HGPS cell (cell line): Measurements from ENCODE around the gene TRIM54.

GRCh38 chr2:27194683-27195446 is 17.0 kb upstream of the ATRAID start:
- RRBS, result no CpG with 5 or more reads among the region's 15 CpGs

DNA sequence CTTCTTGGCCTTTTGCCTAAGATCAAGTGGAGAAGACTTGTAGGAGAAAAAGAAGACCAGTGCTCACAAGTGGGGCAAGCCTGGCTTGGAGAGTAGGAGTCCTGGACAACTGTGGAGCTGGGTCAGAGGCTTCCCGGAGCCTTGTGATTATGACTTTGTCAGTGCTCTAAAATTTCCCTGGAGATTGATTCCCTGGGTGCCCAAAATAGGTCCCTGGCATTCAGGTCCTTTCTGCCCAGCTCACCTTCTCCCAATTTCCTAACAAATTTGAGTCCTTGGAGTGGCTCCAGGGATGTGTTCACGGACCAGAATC is 770 bp upstream of the TRIM54 start:
- RRBS, result no CpG with 5 or more reads among the region's 2 CpGs

- RRBS, result no CpG with 5 or more reads among the region's 11 CpGs
These were observed at the start of gene TRIM54 for GRCh38 chr2:27281816-27282731. Gene TRIM54, plus strand, starts transcription at chr2:27282429.

DNA sequence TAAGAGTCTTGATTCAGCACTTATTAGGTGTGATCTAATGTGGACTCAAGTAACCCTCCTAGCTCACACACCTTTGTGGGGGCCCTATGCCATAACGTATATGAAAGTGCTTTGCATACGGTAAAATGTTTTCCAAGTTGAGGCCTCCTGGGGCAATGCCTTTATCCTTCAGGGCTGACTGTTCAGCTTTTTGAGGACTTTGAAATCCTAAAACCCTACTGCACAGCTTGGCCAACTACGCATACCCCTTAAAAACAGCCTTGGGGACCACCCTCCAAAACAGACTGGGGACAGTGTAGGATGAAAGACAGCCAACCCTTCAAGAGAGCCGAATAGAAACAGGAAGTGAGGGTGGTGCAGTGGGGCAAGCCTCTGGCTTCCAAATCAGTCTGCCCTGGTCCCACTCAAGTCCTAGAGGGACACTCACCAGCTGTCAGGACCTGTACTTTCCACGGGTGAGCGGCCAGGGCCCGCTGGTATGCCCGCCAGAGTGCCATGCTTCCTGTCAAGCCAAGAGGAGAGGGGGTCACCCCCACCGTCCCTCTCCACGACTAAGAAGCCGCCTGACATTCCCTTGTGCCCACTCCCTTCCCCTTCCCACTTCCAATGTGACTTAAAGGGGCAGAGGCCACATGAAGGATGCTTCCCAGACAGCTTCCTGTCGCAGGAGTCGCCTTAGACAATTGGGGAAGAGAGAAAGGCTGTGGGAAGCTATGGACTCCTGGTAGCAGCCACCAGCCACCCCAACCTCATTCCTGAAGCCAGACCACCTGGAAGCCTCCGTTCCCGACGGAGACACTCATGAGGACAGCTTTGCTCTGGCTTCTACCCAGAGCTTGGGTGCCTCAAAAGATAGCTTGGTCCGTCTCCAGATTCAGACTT is 635 bp downstream of the MPV17 start:
- RRBS, result no CpG with 5 or more reads among the region's 17 CpGs

DNA sequence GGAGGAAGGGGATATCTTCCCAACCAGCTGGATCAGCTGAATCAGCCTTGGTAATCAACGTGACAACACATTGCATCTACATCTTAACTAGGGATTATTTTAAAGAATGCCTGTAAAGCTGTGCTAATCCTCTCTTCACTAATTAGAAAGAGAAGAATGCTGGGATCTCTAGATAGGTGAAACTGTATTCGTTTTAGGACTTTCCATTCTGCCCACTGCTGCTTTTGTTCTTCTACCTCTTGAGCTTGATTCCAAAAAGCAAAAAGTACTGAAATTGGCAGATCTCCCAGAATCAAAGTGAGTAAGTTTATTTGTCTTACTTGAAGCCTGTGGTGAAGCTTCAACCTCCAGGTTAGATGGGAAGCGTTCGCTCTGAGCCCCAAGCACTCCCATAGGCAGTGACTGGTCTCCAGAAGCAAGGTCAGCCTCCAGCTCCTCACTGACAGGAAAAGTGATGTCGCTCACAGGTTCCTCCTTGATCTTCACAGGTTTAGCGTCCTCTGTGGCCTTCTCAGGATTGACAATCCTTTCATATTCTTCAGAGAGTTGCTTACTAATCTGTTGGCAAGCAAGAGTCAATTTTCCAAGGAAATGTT is 8.3 kb downstream of the SUPT7L start:
- RRBS, result no CpG with 5 or more reads among the region's 6 CpGs

GRCh38 chr2:27703768-27703967 is 40.0 kb downstream of the SLC4A1AP start:
- RRBS, result no CpG with 5 or more reads among the region's 5 CpGs

DNA sequence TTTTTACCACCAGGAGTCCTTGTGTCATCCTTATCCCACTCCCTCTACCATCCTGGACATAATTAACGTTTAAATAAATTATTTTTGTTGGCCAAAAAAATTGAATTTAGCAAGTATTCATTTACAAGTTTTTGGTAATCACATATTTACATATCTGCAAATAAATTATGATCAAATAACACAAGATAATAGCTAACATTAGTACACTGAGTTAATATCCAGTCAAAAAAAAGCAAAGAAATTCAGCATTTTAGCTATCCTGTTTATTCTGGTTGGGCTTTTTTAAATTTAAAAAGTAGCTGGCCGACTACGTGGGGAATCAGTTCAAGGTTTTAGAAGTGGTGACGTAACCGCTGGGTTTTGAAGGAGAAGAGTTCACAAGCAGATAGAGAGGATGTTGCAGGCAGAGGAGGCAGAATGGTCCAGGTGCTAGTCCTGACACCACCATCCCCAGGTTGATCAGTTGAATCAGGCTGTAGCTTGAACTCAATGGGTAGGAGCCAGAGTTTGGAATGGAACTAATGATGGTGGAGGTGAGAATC is 43.6 kb downstream of the SLC4A1AP start:
- RRBS, result no CpG with 5 or more reads among the region's 5 CpGs

DNA sequence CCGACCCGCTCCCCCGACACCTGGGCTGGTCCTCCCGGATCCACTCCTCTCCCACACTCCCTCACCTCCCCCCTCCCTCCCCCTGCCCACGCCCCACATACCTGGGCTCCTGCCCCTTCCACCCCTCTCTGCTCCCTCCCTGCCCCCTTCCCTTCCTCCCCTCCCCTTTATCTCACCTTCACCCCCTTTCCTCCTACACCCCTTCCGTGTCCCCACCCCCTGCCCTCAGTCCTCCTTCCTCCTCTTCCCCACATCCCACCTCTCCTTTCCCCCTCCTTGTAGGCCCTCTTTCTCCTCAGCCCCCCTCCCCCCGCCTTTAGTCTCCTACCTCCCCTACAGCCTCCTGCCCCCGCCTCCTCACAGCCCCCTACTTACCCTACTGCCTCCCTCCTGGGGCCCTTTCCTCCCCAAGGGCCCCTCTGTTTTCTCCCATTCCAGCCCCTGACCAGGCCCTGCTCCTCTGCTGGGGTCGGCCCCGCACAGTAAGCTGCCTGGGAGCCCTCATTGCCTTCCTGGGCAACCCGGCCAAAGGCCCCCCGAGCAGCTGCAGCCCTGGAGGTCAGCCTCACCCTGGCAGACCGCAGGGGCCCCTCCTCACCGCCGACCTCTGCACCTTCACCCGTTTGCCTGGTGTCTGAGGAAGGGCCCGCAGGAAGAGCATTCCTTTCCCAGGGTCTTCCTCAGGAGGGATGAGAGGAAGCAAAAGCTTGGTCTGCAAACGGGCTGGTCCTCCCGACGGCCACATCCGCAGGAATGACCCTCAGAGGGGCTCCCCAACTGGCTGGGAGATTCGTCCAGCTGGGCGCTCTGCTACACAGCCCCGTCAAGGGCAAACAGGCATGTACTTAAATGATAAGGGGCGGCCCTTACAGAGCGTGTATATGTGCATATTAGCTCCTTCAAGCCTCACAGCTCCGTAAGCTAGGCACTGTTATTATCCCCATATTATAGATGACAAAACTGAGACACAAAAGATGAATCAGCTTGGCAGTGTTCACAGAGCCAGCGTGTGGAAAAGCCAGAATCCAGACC is 52.5 kb downstream of the SLC4A1AP start:
- RRBS, result no CpG with 5 or more reads among the region's 28 CpGs

DNA sequence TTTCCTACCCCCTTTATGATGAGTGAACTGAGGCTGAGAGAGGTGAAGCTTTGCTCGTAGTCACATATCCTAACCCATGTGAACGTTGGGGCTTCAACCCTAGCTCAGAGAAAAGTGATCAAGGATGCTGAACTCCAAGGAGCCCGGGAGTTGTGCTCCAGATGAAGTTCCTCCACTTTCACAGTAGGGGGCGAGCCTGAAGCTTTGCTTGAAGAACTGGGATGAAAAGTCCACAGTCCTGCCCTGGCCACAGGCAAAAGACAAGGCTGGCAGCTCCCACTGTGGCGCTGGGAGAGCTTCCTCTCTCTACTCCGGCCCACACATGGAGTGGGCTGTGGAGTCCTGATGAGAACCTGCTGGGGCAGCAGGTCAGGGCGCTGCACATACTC is 48.2 kb upstream of the MRPL33 start:
- RRBS, result no CpG with 5 or more reads among the region's 7 CpGs

- RRBS, result no CpG with 5 or more reads among the region's 2 CpGs
These were observed 1.4 kb downstream of the MRPL33 start for GRCh38 chr2:27772828-27773326.

DNA sequence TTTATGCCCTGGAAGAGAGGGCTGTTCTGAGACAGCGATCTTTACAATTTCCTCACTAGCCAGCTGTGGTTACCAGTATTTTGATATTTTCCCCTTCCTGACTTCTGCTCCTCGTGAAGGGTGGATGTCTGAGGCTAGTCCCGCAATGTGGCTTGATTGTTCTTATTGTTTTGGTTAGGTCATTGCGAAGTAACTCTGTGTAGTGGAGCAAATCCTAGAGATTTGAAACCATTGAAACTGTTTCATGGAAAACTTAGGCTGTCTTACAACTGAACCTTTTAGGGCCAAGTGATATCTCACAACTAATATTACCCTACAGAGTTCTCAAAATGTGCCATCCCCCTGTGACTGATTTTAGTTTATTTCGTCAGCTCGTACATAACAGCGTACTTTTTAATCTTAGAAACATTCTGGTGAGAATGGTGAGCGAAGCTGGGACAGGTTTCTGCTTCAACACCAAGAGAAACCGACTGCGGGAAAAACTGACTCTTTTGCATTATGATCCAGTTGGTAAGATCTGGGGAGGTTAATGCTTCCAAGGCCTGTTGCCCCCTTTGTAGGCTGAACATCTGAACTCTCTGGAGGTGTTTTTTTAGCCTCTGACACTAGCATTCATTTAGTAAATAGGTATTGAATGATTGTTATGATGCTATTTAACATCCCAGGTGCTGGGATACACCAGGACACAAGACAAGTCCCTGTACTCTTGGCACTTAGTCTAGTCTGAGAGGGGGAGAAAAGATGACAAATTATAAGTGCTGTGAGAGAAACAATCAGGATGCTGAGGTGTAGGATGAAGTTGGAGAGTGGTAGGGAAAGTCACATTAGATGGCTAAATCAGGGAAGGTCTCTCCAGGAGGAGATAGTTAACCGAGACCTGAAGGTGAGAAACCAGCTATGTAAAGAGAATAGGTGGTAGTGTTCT is 2.8 kb downstream of the MRPL33 start:
- RRBS, result no CpG with 5 or more reads among the region's 11 CpGs

- RRBS, result no CpG with 5 or more reads among the region's 10 CpGs
These were observed 495 bp downstream of the RBKS start for GRCh38 chr2:27889702-27890082.

- RRBS, result no CpG with 5 or more reads among the region's 5 CpGs
These were observed 10.8 kb downstream of the BABAM2 start for GRCh38 chr2:27901116-27901932.

DNA sequence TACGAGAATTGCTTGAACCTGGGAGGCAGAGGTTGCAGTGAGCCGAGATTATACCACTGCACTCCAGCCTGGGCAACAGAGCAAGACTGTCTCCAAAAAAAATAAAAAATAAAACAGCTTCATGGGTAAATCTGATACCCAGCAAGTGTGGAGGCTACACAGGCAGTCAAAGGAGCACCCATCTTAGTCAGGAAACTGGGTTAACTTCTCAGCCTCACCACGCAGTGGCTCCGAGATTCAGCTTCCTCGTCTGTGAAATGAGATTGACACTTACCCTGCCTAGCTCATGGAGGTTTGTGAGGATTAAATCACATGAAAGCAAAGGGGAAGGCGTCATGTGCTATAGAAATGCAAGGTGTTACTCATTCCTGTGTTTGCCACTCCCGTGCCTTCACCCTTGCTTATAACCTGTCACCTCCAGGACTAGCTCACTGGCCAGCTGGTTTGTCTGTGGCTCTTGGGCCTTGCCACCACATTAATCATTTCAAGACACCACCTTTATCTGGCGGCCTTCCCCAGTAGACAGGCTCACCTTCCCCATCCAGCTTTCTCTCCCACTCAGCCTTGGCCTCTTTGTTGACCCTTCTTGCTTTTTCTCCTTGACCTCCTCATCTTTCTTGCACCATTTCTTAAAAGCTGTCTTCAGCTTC is 118.9 kb upstream of the FOSL2 start:
- RRBS, result no CpG with 5 or more reads among the region's 8 CpGs

GRCh38 chr2:28275885-28276731 is 116.5 kb upstream of the FOSL2 start:
- RRBS, result no CpG with 5 or more reads among the region's 12 CpGs

GRCh38 chr2:28280461-28280861 is 112.2 kb upstream of the FOSL2 start:
- RRBS, result no CpG with 5 or more reads among the region's 3 CpGs

- RRBS, result no CpG with 5 or more reads among the region's 11 CpGs
These were observed 73.0 kb upstream of the FOSL2 start for GRCh38 chr2:28319610-28320177.

- RRBS, result no CpG with 5 or more reads among the region's 25 CpGs
These were observed 15.5 kb upstream of the FOSL2 start for GRCh38 chr2:28376945-28377683.

DNA sequence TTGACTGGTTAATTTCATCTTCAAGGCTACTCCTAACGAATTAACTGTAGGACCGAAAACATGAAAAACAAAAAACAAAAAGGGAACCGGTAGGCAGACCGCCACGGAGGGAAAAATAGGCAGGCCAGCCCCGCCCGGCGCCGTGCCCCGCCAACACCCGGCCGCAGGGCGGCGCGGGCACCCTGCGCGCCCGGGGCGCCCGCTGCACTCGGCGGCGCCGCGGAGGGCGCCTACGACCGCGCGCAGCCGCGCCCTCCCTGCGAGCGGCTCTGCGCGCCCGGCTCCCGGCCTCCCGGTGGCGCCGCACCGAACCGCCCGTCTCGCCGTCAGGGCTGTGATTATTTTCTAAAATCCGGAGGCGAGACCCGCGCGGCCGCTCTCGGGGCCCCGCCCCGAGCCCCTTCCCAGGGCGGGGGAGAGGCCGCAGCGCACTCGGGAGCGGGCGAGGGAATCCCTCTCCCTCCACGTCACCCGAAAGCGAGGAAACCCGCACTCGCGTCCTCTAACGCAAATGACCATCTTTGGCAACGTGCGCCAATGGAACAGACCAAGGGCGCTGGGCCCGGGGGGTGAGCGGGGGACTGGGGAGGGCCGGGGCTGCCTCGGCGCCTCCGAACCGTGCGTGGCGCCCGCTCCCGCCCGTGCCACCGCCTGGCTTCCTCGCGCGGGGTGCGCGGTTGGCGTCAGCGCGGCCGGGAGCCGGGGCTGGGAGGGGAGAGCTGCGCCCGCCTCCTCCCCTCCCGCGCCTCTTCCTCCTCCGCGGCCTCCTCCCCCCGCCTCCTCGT is 490 bp upstream of the FOSL2 start:
- RRBS, result 2% methylated on average over 37 of the region's 102 CpGs

DNA sequence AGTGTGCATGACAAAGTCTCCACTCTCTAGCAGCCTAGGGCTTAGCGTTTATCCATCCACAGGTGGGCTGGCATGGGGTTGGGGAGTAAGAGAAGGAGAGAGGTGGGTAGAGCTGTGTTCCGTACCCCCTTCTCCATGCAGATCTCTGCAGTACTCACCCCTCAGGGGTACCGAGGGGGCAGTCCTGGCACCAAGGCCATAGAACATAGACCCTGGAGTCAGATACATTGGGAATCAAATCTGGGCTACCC is 18.5 kb downstream of the FOSL2 start:
- RRBS, result no CpG with 5 or more reads among the region's 3 CpGs